Kidney (tissue), 2 donors: Measurements from ENCODE around the genes GPX4 and REEP6.

DNA sequence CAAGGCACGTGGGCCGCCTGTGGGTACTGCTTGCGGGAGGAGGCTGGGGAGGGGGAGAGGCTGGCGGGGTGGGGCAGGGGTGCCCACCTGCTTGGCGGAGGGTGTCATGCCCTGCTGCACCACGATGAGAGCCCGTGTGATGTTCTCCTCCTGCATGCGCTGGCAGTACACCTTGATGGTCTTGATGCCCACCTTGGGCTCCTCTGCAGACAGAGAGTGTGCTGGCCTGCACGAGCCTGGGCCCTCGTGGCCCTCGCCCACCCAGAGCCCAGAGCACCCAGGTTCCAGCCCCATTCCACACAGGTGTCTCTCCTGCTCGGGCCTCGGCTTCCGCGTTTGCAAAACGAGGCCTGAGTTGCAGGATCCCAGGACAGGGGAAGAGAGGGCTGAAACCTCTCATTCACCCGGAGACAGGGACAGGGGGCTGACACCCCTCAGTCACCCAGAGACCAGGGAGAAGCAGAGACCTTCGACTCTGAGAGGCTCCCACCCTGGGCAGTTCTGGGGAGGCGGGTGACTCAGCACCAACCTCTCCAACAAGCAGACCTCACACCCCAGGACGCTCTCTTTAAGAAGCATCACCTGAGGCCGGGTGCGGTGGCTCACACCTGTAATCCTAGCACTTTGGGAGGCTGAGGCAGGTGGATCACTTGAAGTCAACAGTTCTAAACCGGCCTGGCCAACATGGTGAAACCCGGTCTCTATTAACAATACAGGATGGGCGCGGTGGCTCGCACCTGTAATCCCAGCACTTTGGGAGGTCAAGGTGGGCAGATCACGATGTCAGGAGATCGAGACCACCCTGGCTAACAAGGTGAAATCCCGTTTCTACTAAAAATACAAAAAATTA lies 3.2 kb downstream of the POLR2E start:
- PRO-cap, result no peak
- RRBS, result no CpG with 5 or more reads among the region's 30 CpGs

DNA sequence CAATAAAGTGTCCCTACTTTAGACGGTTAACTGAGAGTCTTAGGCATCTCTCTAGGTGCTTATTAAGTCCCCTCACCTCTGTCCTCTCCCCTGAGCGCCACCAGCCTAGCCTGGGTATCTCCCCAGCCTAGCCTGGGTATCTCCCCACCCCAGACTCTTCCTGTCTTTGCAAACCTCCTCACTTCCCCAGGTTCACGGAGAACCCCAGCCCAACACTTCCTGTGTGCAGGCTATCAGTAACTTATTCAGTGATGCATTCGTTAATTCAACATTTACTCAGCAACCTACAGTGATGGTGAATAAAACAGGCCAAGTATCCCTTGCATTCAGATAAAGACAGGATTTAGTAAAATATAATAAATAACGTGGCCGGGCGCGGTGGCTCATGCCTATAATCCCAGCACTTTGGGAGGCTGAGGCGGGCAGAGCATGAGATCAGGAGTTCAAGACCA lies 678 bp upstream of the POLR2E start:
- PRO-cap, result no peak
- RRBS, result no CpG with 5 or more reads among the region's 9 CpGs

DNA sequence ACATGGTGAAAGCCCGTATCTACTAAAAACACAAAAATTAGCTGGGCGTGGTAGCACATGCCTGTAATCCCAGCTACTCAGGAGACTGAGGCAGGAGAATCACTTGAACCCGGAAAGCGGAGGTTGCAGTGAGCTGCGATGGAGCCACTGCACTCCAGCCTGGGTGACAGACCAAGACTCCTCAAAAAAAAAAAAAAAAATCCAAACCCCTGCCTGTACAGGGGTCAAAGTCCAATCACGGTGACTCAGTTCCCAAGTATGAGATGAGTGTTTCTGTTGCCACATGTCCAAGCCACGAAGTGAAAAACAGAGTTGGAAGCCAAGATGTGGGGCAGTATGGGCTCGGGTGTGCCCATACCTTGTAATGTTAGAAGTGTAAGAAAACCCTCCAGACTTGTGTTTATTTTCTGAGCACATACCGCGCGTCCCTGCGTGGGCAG lies 1.4 kb upstream of the GPX4 start:
- PRO-cap, result no peak
- RRBS, result no CpG with 5 or more reads among the region's 12 CpGs

DNA sequence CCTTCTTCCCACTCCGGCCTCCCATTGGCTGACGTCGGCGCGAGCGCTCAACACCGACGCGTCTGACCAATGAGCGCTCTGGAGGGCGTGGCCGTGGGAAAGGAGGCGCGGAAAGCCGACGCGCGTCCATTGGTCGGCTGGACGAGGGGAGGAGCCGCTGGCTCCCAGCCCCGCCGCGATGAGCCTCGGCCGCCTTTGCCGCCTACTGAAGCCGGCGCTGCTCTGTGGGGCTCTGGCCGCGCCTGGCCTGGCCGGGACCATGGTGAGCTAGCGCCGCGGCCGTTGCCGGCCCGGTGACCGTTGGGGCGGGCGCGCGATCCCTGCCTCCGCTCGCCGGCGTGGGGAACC lies at the start of gene GPX4:
Gene GPX4 (plus strand): TSS at position 129 of the 348 bp plus-strand sequence.
- PRO-cap, result bidirectional peak, plus-strand start at position 198 of the sequence, minus-strand start outside the sequence
- RRBS, result 2% methylated on average over 15 of the region's 47 CpGs

GRCh38 chr19:1119765-1120385 lies 16.1 kb downstream of the GPX4 start:
- PRO-cap, result unidirectional peak, minus-strand start at chr19:1120011
- RRBS, result no CpG with 5 or more reads among the region's 38 CpGs

GRCh38 chr19:1192402-1192710 lies 13.2 kb upstream of the STK11 start:
- PRO-cap, result no peak
- RRBS, result no CpG with 5 or more reads among the region's 13 CpGs

- PRO-cap, result no peak
- RRBS, result 0% methylated on average over 1 of the region's 26 CpGs
These were observed 15.9 kb downstream of the STK11 start for GRCh38 chr19:1221437-1222010.

DNA sequence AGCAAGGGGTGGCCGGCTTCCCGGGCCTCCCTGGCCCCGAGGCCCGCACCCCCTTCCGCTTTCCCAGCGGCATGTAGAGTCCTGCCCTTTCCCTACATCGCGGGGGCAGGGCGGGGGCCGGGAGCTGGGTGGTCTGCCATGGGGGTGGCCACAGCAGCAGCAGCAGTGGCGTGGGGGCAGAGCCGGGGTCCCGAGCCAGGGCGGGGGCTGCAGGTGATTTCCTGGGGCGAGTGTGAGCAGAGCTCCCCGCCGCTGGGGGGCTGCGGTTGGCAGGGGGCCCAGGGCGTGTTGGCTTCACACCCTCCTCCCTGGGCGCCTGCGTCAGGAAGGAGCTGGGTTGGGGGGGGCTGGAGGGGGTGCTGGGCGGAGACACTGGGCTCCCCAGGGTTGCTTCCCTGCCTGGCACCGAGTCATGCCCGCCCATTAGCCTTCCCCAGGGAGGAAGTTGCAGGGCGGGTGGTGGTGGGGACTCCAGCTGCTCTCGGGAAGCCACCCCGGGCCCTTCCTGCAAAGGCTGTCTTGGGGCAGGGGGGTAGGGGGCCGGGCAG lies 4.4 kb downstream of the MIDN start:
- PRO-cap, result bidirectional peak, plus-strand start outside the sequence, minus-strand start at position 507 of the sequence
- RRBS, result 3% methylated on average over 11 of the region's 28 CpGs

DNA sequence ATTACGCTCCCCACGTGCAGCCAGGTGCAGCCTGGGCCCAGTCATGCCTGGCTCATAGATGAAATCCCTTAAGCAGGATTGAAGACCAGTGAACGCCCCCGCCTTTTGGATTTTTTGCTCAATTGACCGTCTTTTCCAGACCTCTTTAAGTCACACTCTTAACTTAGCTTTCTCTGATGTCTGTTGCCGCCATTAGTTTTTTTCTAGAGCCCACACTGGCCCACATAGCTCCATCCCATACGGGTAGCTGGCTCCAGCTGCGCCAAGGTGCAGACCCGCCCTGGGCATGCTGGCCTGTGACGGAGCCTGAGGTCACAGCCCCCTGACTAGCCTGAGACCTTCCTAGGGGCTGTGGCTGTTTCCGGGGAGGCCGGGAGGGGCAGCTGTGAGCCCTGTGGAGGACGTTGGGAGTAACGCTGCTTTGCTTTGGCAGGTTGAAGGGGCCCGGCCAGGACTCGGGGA lies 1.4 kb upstream of the FAM174C start:
- PRO-cap, result no peak
- RRBS, result 50% methylated on average over 4 of the region's 16 CpGs

GRCh38 chr19:1361952-1362476 lies 7.3 kb downstream of the PWWP3A start:
- PRO-cap, result no peak
- RRBS, result 86% methylated on average over 8 of the region's 24 CpGs

GRCh38 chr19:1419447-1419943 lies 12.1 kb downstream of the DAZAP1 start:
- PRO-cap, result no peak
- RRBS, result 91% methylated on average over 1 of the region's 29 CpGs

GRCh38 chr19:1424465-1424631 lies 13.8 kb upstream of the RPS15 start:
- PRO-cap, result no peak
- RRBS, result no CpG with 5 or more reads among the region's 4 CpGs

GRCh38 chr19:1432257-1432928 lies 5.8 kb upstream of the RPS15 start:
- PRO-cap, result no peak
- RRBS, result 96% methylated on average over 4 of the region's 28 CpGs

DNA sequence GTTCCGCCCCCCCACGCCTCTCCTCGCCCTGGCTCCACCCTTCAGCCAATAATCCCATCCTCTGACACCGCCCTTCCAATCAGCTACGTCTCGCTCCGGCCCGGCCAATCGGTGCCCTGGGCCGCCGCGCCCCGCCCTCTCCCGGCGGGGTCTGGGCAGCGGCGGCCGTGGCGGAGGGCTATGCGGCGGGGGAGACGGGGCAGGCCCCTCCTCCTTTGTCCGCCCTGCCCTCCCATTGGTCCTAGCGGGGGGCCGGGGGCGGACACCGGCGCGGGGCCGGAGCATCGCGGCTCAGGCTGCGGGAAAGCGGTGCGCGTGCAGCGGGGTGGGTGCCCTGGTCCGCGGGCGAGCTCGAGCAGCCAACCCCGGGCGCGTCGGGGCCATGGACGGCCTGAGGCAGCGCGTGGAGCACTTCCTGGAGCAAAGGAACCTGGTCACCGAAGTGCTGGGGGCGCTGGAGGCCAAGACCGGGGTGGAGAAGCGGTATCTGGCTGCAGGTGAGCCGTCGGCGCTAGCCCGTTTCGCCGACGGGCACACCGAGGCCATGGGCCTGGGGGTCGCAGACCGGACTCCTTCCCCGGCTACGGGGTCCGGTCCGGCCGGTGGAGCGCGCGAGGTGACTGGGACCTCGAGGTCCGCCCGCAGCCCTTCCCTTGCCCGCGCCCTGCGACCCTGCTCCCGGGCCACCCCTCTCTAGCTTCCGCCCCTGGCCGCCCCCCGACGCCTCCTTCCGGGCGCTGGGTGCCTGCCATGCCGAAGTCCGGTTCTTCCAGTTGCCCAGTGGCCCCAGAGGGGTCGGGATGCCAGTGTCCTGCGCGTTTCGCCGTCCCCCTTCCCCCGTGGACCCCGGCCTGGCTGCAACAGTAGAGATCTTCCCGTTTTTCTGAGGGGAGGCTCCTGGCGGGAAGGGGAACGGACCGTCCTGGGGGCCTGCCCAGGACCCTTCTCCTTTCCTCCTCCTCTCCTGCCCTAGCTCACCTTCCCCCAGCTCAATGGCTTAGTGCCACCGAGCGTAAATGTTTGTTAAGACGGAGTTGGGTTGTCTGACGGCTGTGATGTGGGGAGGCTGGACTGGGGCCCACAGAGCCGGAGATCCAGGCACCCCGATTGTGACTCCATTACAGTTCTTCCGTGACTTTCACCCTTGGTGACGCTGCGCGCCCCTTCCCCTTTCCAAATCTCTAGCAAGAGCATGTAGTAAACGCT lies at the start of gene REEP6:
Gene REEP6 (plus strand): TSS at position 294 of the 1,206 bp plus-strand sequence.
- PRO-cap, result bidirectional peak, plus-strand start at position 294 of the sequence, minus-strand start outside the sequence
- RRBS, result 4% methylated on average over 65 of the region's 107 CpGs

GRCh38 chr19:1503405-1503946 lies 9.3 kb downstream of the ADAMTSL5 start:
- PRO-cap, result no peak
- RRBS, result 3% methylated on average over 8 of the region's 31 CpGs

- PRO-cap, result no peak
- RRBS, result 85% methylated on average over 2 of the region's 29 CpGs
These were observed 18.8 kb downstream of the PLK5 start for GRCh38 chr19:1542565-1543175.

DNA sequence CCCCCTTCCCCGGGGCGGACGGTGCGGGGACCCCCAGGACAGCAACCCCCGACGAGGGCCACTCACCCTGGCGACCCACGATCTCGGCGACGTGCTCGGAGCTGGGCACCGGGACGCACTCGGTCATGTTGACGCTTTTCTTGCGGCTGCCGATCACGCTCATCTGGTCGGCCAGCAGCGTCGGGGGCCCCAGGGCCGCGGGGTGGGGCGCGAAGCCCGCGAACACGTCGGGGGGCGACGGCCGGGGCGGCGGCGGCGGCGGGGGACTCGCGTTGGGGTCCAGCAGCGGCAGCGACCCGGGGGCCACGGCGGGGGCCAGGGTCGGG lies 764 bp downstream of the MEX3D start:
- PRO-cap, result no peak
- RRBS, result 5% methylated on average over 23 of the region's 46 CpGs

- PRO-cap, result no peak
- RRBS, result 93% methylated on average over 10 of the region's 65 CpGs
These were observed 9.9 kb upstream of the ATP8B3 start for GRCh38 chr19:1821535-1822798.

DNA sequence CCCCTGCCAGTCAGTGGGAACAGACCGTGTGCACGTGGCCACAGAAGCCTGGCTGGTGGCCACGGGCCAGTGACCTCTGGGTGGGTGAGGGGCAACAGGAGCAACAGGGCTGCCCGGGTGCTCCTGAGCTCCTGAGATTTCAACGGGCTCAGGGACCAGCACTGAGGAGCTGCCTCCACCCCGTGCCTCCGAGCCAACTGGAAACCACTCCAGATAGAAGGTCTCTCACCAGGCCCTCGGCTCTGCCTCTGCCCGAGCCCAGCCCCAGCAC lies 14.5 kb upstream of the ATP8B3 start:
- PRO-cap, result no peak
- RRBS, result no CpG with 5 or more reads among the region's 9 CpGs

DNA sequence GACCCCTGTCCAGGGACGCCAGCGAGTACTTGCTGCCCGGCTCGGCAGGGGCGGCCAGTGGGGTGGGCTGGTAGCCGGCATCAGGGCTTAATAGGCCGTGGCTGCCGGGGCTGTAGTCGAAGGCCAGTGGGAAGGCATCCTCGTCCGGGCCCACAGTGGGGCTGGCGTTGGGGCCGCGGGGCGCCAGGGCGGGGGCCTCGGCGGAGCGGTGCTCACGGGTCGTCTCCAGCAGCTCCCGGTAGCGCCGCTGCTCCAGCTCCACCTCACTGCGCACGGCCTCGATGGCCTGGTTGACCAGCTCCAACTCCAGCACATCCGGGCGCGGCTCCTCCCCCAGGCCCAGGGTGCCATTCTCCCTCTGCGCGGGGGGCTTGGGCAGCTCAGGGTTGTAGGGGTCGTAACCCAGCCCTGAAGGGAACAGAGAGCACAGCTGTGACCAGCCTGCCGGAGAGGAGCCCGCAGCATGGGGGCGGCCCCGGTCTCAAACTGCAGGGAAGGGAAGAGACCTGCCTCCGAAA lies 16.2 kb upstream of the ATP8B3 start:
- PRO-cap, result no peak
- RRBS, result 86% methylated on average over 21 of the region's 38 CpGs